NALM6 (cell line): ENCODE measurements around a stretch of chr5.

- PRO-cap: no peak
Measured at GRCh38 chr5:96958049-96958733, 22.3 kb downstream of the LNPEP start.

DNA sequence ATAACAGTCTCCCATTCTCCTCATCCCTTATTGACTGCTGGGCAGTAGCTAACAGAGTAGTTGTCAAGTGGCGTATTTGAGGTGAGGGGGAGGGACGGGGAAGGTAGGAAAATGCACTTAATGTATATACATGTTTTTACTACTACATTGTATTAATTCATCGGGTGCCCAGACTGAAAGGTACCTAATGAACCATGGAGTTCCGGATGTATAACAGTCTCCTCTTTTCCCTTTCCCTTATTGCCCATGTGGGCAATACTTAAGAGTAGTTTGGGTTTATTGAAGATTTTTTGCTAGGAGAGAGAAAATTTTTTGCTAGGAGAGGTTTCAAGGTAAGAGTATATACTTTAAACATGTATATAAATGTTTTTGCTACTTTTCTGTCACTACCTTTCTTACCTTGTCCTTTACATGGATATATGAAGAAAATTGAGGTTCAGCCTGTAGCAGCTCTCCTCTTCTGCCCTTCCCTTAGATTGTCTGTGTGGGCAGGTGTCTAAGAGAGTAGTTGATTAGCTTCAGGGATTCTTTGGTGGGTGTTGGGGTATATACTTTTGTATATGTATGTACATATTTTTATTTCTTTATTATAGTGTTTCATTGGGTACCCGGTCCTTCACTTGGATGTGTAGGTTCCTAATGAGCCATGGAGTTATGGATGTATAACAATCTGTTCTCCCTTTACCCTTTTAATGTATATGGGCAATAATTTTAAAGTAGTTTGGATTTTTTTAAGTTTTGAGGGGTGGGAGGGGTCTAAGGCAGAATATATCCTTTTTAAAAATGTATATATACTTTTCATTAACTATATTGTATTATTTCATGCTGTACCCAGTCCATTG, 97.5 kb downstream of the LNPEP start:
- PRO-cap: no peak

- PRO-cap: bidirectional peak, plus-strand start at chr5:98773663, minus-strand start at chr5:98773442
Measured at GRCh38 chr5:98772737-98773542, 523 bp upstream of the RGMB start.

GRCh38 chr5:102755424-102755740, 277 bp downstream of the PAM start:
- PRO-cap: bidirectional peak, plus-strand start at chr5:102755514, minus-strand start at chr5:102755475

- PRO-cap: no peak
Measured at GRCh38 chr5:102795977-102796549, 41.0 kb downstream of the PAM start.

GRCh38 chr5:102946697-102947008, 173.3 kb downstream of the GIN1 start:
- PRO-cap: no peak

DNA sequence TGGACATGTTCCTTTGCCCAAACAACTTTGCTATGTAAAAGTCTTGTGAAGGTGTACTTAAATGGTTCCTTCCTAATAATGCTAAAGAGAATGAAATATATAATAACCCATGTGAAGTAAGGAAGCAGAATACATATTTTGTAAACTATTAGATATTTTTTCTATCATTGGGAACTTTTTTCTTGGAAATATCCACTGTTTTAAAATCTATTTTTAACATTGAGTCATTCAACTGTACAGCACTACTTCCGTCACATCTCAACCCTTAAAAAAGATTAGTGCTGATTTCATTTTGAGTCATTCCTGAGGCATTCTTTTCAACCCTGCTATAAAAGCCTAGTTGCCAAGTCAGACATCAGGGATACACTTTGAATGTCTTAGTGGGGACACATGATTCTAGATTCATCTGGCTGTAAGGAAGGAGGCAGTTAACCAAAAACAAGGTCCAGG, 161.0 kb downstream of the GIN1 start:
- PRO-cap: no peak

DNA sequence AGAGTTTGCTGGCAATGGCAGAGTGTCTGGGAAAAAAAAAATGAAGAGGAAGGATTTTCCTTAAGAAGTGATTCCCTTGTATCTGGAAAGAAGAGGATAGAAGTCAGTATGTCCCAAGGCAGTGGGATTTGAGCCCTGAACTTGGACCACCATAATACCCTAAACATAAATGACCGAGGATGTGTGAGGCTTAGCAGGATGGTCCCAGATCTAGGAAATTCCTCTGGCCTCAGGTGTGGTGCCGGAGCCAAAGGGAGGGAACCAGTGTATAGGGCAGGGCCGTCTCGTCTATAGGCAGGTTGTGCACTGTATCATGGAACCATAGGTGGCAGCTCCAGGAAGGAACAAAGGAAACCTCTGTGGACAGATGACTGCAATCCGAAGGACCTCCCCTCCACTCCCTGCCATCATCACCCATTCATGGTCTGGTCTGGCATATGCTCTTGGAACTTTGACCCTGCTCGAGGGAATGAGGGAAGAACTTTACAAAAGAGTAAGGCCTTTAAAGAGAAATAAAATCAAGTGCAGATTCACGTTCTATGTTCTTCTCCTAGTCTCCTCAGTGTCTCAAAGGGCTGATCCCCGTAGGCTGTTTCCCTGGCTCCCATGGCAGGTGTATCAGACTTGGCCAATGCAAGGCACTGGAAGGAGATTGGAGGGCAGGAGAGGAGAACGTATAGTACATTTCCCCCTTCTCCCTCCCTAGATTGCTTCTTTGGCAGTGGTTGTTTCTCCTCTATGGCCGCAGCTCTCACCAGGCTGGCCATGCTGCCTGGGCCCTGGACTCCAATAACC, 2.8 kb upstream of the MACIR start:
- PRO-cap: no peak

GRCh38 chr5:104540613-104541095, 978.1 kb upstream of the NUDT12 start:
- PRO-cap: no peak

DNA sequence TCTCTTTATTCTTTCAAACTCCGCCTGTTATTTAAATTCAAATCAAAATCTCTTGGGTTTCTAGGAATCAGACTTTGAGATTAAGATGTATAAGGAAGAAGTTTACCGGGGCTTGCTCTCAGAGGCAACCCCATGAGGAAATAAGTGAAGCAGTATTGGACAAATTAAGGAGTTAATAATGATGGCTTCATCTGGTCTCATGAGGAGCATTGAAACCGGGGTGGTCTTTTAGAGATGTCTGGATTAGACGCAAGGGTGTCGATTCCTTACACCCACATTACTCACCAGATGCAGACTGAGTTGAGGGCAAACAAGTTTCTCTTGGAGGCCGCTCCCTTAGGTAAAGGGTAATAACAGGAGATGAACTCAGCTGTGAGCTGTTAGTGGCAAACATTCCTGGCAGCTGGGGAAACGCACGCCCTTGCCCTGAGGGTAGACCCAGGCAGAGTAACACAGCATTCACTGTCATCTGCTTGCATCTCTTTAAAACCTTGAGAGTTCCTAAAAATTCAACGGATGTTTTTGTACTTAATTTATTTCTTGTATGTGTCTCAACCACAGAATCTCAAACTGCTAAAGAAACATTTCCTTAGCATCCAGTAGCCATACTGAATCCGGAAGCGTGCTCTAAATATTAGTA, 1348.2 kb upstream of the NUDT12 start:
- PRO-cap: no peak

DNA sequence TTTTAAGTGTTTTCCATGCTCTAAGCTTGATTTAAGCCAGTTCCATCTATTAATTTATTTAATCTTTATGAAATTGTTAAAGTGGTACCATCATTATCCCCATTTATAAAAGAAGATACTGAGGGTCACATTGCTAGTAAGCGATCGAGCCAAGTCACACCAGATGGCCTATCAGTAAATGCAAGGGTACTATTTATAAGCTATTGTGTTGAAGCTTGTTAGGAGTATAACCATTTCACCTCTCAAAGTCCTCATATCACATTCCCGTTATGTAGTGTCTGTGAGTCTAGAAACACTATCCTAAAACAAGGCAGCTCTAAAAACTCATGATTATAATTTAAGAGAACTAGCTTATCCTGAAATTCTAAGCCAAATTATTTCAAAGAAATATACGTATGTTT, 1161.9 kb downstream of the EFNA5 start:
- PRO-cap: no peak

DNA sequence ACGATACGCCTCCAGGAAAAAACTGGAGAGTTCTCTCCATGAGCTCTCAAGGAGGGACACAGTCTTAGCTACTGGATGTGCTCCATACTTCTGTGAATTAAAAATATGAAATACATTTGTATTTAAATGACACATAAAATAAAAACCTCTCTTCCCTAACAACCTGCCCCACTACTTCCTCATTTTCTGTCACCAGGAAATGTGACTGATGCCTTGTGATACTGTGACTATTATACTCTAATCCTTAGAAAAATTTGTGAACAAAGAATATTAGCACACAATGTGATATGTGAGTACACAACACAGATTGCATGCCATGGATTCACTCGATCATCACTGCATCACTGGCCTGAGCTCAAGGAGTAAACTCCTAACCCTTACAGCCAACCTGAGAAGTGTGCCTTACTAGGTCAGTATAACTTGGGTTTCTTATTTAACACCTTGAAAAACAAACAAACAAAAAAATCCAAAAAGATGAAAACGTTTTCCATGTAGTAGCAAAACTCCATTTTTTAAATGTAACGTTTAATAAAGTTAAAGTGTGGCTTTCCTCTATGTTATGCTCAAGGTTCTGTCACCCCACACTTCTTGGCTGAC, 280.9 kb downstream of the EFNA5 start:
- PRO-cap: no peak

- PRO-cap: no peak
Measured at GRCh38 chr5:107474851-107475520, 195.8 kb downstream of the EFNA5 start.

GRCh38 chr5:107542334-107542977, 128.3 kb downstream of the EFNA5 start:
- PRO-cap: no peak

DNA sequence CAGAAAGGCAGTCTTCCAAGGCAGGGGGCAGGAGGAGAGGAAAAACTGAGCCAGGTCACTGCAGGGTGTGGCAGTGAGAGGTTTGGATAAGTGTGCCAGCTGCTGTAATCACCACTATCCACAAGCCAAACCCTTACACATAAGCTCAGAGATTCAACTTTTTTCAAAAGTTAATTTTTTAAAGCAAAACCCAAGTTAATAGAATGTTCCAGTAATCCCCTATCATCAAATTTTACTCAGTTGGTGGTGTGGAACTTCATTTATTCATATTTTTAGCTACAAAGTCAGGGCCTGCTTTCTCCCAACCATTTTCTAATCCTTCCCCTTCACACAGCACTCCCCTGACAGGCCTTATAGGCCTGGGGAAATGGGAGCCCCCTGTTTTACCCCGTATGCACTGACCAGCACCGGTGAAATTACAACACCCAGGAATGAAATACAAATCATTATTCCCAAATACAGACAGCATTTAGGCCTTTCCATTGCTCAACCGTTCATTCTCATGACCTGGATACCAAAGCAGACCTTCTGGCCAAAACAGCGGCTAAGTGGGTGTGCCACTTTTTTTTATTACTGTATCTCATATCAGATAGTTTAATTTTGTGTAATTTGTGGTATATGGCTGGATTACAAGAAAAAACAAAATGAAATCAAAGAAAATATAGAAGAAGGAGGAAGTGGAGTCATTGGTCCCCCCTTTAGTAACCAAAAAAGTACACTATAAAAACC, 76.2 kb downstream of the EFNA5 start:
- PRO-cap: no peak

DNA sequence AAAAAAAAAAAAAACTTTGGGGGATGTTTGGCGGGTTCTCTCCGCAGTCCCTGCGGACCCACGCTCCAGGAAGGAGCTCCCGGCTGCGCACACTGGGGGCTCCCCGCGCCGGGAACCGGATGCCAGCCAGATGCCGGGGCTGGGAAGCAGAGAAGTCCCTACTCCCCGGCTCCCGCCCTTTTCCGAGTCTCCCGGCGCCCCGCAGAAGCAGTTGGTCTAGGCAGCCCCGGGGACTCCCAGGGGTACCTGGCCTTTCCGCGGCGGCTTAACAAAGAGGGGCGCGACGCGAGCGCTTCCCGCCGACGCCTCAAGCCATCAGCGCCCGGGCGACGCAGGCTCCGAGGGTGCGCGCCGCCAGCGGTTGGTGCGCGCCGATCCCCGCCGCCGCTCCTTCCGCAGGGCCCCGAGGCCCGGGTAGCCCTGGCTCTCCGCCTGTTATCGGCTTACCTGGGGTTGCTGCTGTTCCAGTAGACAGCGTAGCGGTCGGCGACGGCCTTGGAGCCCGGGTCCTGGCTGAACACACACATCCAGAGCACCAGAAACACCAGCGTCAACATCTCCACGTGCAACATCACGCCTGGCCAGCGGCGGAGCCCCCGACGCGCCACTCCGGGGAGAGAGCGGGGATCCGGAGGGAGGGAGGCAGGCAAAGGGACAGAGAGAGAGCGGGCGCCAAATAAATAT, 553 bp downstream of the EFNA5 start:
- PRO-cap: no peak

- PRO-cap: no peak
Measured at GRCh38 chr5:107812272-107812984, 141.7 kb upstream of the EFNA5 start.

GRCh38 chr5:107859271-107859782, 188.6 kb upstream of the EFNA5 start:
- PRO-cap: no peak

DNA sequence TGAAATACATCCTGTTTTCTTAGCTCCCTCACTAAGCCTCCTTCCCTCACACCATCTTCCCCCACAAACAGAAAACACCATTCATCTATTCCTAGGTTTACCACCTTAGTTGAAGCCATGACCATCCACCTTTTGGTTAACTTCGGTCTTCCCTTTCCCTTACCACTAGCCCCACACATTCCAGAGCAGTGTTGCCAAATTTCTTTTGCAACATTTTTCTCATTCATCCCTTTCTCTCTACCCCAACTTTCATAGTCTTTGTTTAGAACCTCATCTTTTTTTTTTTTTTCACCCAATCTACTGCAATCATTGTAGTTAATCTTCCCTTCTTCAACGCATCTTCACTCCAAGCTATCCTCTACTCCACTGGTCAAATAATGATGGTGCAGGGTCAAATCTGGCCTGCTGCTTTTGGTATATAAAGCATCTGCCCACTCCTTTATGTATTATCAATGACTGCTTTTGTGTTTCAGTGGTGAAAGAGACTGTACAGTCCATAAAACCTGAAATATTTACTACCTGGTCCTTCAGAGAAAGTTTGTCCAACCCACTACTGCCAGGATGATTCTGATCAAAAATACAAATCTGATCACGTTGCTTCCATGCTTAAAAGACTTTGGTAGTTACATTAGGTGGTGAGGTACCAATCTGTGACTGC, 272.7 kb upstream of the EFNA5 start:
- PRO-cap: no peak

DNA sequence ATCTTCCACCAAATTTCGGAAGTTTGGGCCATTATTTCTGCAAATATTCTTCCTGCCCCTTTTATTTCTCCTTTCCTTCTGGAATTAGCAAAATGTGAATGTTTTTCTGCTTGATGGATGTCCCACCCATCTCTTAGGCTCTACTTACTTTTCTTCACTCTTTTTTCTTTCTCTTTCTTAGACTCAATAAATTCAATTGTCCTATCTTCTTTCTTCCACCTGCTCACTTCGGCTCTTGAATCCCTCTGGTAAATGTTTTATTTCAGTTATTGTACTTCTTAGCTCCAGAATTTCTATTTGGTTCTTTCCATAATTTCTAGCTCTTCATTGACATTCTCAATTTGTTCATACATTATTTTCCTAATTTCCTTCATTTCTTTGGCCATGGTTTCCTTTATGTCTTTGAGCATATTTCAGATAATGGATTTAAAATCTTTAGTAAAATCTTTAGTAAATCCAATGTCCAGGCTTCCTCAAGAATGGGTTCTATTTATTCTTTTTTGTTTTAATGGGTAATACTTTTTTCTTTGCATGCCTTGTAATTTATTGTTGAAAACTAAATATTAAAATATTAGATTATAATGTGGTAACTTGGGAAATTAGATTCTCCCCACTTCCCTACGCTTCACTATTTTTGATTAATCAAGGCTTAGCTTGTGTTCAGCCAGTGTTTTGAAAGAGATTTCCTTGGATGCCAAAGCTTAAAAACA, 21.1 kb downstream of the FBXL17 start:
- PRO-cap: no peak